M059J (cell line): ENCODE measurements around the gene FHL2.

DNA sequence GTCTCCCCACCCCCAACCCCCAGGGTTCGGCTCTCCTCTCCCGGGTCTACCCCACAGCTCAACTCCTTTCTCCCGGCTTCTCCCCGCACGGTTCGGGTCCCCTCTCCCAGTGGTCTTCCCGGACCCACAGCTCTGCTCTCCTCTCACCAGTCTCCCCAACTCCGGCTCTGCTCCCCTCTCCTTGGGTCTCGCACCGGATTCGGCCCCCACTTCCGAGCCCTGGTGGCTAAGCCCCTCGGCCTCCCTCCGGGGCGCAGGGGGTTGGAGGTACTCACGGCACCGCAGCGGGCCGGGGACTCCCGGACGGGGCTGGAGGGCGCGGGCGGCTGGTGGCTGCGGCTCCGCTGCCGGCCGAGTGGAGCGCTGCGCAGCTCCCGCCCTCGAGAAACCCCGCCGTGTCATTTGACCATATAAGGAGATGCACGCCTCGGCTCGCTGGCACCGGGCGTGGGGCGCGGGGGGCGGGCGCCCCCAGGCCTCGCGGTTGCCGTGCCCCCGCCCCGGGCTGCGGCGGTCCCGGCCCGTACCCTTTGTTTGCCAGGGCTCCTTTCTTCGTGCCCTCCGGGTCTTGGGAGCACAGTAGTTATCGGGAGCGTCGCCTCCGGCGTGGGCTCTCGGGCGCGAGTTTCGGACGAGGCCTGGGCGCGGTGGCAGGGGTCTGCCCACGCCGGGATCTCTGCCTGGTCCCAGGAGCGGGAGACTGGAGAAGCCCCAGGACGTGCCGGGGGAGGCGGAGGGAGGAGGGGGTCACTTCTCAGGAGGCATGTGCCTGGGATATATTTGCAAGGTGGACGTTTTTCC, at the start of gene FHL2:
Gene FHL2 (minus strand): TSS at position 357 of the 801 bp plus-strand sequence.
- RAMPAGE, long total RNA = no peak

GRCh38 chr2:105399496-105400006, 700 bp upstream of the FHL2 start:
- RAMPAGE, long total RNA = no peak

DNA sequence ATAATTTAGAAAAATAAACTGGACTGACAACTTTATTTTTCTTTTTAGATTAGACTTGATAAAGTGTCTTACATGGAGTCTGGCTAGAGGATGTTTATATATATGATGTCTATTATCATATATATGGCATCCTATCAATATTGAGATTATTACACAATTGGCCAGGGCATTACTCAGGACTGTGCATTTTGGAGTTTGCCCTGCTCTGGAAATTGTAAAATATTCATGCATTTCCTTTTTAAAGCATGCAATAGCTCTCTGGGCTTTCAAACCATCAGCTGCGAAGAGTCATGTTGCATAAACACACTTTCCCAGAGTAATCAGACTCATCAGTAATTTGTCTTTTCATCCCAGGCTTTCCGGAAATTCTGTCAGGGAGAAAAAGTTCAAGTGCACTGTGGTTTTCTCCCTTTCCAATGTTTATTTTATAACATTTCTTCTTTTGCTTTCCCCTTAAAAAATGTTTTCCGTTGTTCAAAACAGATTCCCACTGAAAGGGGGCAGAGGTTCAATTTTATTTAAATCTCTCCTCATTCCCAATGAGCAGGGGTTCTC, 38.8 kb upstream of the FHL2 start:
- RAMPAGE, long total RNA = no peak

DNA sequence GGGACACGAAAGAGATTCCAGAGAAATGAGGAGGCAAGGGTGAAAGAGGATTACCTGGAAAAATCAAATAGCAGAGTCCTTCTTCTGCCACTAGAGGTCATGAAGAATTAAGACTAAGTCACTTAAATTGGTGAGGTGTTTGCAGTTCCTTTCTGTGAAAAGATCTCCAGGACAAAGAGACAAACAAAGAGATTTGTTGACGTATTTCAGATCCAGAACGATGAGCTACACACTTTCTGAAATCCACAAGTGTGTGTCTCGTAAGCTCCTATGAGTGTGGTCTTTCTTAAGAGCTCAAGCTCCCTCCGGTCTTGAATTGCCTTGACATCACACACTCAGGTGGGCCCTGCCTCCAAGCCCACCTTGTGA, 168.3 kb upstream of the NCK2 start:
- RAMPAGE, long total RNA = no peak

DNA sequence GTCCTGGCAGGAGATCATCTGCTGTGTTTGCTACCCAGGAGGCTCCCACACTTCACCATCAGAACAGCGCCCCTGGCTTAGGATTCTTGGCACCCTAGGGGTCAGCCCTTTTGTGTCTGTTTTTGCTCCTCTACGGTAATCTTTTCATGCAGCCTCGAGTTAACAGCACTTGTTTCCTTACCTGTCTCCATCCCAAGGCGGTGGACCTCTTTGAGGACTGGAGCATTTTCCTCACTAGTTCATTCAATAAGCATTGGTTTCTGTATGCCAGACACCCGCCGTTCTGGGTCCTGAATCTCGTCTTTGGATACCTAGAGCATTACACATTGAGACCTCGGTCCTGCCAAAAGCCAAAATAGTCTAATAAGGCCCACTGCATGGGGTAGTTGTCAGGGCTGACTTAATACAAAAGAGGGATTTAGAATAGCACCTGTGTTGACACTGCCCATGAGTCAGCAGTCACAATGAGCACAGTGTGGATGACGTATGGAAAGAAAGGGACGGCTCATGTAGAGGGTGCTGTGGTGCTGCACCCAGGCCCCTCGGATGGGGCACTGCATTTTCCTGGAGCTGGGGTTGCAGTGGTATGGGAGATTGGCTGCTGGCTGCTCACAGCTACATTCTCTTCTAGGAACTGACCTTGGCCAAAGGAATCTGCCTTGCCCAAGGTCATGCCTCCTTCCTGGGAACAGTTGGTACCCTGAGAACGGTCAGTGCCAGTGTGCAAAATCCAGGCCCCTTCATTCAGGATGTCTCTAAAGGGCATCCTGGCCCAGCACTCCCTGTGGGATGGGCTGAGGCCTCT, 127.0 kb upstream of the NCK2 start:
- RAMPAGE, long total RNA = no peak

DNA sequence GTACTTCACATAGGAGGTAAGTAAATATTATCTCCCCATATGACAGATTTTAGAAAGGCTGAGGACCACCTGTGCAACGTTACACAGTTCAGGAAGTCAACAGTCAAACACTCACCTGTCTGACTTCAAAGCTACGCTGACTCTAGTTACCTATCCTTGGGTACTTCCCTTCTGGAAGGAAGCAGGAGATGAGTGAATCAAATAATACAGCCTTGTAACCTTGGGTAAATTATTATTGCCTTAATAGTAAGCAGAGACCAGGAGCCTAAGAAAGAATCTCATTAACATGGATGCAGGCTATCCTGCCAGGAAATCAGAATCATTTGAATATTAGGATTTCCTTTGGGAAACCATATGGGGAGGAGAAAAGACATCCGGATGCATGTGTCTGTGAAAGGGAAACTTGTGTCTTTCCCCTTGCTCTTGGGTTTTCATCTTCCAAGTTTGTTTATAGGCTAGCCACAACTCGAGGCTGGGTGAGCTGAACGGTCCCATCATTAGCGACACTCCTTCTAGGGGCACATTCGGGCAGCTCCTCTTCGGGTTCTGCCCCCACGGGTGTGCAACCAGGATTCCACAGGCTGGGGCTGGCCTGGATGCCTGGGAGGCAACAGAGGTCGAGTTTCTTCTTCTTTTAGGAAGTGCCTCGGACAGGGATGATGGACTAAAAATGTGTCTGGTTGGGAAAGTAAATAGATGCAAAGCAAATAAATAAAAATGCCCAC, 945 bp upstream of the NCK2 start:
- RAMPAGE, long total RNA = no peak

GRCh38 chr2:105755842-105756317, 11.2 kb downstream of the NCK2 start:
- RAMPAGE, long total RNA = no peak

DNA sequence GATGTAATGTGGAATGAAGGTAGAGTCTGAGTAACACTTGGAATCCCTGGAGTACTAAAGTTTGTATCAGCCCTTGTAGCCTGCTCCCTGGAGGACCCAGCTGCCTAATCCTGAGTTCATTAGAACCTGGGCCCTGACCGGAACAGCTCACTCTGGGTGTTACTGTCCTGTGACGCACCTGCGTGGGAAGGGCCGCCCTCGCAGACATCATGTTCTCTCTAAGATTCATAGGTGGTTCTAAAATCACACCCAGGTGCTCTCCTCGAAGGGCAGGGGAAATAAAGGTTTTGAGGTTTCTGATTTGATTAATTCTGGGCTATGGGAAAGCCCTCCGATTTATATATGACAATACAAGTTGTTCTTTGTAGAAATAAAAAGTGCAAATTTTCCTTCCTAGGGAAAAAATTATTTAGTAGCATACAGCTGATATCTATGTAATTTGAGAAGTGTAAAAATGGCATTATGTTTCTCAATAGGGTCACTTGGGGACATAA, 62.4 kb downstream of the NCK2 start:
- RAMPAGE, long total RNA = no peak

DNA sequence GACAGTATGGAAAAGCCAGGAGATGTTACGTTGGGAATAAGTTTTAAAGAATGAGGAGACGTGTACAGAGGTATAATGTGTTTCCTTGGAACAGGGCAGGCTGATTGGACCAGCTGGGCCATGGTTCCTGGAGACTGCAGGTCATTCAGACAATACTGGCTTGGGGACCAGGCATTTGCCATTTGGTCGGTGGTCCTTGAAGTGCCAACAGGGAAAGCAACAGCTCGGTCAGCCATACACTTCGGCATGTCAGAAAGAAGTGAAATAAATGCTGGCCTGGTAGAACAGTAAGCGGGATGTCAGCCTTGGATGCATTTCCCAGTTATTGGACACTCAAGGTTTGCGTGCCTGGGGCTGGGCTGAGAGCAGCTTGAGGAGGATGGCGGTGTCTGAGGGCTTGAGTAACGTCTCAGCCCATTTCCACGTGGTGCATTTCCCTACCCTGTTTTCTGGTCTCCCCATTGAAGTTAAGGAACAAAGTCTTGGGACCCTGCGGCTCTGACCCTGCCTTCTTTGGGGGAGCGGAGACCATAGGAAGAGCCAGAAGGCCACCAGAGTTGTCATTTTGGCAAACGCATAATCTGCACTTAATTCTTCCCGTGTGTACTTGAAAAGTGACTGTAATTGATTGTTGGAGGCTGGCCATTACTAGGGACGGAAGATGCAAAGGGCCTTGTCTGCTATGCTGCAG, 75.5 kb downstream of the NCK2 start:
- RAMPAGE, long total RNA = no peak

- RAMPAGE, long total RNA = no peak
These were observed 92.3 kb downstream of the NCK2 start for GRCh38 chr2:105836930-105837576.

- RAMPAGE, long total RNA = no peak
These were observed 136.2 kb upstream of the ECRG4 start for GRCh38 chr2:105929322-105929742.

- RAMPAGE, long total RNA = no peak
These were observed 59.6 kb upstream of the UXS1 start for GRCh38 chr2:106253748-106253976.

- RAMPAGE, long total RNA = no peak
These were observed 95.3 kb downstream of the CD8B2 start for GRCh38 chr2:106582480-106582923.

DNA sequence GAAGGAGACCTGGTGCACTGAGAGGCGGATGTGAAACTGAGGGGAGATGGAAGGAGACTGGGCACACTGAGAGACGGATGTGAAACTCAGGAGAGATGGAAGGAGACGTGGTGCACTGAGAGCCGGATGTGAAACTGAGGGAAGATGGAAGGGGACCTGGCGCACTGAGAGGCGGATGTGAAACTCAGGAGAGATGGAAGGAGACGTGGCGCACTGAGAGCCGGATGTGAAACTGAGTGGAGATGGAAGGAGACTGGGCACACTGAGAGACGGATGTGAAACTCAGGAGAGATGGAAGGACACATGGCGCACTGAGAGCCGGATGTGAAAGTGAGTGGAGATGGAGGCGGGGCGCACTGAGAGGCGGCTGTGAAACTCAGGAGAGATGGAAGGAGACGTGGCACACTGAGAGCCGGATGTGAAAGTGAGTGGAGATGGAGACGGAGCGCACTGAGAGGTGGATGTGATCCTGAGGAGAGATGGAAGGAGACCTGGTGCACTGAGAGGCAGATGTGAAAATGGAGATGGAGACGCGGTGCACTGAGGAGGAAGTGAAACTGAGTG, 281.9 kb upstream of the RGPD4 start:
- RAMPAGE, long total RNA = no peak

DNA sequence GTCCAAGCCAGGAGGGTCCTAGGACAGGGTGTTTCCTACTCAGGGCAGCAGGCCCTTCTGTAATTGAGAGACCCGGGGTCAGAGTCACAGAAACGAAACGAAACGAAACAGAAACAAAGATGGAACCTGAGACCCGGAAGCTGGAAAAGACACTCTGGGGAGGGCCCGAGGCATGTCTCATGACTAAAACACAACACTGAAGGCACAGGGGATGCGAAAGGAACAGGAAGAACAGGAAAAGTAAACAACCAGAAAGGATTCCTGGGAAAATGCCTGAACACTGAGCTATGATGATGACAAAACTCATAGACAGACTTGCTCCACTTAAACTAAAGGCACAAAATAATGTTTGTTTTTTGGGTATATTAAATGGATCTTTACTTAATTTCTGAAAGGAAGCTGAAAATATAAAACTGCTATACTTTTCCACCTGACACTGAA, 16.7 kb upstream of the SULT1C2 start:
- RAMPAGE, long total RNA = no peak

GRCh38 chr2:108385715-108385992, 7.9 kb downstream of the SULT1C4 start:
- RAMPAGE, long total RNA = no peak

DNA sequence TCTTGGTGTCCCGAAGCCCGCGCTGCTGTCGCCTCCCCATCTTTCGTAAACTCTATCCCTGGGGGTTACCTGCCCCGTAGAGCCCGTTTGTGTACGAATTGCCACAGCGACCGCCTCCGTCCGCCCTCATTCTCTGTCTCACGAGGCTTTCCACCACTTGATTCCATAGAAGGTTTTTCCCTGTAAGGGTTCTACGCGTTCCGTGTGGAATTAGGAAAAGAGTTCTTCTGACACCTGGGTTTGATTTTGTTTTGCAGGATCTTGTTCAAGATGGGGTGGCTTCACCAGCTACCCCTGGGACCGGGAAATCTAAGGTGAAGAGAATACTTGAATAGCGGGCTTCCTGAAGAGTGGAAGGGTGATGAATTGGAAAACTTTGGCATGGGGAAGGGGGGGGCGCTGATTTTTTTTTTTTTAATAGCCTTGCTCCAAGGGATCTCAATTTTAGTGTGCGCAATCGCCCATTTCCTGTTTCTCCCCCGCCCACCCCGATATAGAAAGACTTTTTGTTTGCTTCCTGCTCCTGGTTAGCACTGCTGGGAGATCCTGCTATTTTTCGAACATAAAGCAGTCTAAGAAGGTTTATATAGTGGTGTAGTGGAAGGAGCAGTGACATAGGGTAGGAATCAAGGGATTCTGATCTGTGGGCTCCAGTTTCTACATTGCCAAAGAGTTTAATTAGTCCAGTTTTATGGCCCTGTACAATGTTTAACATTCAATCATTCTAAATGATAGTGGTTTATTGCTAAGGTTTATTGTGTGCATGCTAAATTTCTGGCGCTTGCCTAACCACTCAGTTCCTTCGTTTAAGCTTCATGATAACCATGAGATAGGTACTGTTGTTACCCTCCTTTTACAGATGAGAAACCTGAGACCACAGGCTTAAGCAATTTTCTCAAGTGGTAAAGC, 624 bp downstream of the GCC2 start:
- RAMPAGE, long total RNA = no peak

DNA sequence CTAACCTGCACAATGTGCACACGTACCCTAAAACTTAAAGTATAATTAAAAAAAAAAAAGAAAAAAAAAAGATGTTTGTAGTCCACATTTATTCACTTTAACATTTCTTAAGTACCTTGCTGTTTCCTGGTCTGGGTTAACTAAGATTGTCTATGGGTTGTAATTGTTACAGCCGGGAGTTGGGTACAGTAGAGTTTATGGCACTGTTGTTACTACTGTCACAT, 36.2 kb downstream of the GCC2 start:
- RAMPAGE, long total RNA = no peak

GRCh38 chr2:108492477-108492998, 41.7 kb upstream of the LIMS1 start:
- RAMPAGE, long total RNA = no peak

DNA sequence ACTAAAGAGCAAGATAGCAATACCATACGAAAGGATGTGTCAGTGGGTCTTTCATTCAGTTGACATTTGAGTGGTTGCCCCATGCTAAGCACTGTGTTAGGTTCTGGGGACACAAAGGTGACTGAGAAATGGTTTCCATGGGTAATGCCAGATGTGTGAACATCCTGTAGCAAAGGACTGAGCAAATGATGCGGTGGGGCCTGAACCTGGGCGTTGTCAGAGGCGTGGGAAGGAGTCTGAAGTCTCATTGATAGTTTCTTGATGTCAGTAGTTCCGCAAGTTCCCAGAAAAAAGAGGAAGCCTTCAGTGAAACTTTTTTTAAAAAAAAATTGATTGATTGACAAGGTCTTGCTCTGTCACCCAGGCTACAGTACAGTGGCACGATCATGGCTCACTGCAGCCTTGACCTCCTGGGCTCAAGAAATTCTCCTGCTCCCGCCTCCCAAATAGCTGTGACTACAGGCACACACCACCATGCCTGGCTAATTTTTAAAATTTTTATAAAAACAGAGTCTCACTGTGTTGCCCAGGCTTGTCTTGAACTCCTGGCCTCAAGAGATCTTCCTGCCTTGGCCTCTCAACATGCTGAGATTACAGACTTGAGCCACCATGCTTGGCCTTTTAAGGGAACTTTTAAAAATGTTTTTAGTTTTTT, 57.0 kb downstream of the LIMS1 start:
- RAMPAGE, long total RNA = no peak